Diencephalon (tissue), 2 donors: ENCODE results near the gene NOD2.

- RAMPAGE, long total RNA = no peak
Observed at GRCh38 chr16:50597005-50597403, 48.8 kb downstream of the NKD1 start.

GRCh38 chr16:50681613-50681982 lies 486 bp upstream of the SNX20 start:
- RAMPAGE, long total RNA = no peak

DNA sequence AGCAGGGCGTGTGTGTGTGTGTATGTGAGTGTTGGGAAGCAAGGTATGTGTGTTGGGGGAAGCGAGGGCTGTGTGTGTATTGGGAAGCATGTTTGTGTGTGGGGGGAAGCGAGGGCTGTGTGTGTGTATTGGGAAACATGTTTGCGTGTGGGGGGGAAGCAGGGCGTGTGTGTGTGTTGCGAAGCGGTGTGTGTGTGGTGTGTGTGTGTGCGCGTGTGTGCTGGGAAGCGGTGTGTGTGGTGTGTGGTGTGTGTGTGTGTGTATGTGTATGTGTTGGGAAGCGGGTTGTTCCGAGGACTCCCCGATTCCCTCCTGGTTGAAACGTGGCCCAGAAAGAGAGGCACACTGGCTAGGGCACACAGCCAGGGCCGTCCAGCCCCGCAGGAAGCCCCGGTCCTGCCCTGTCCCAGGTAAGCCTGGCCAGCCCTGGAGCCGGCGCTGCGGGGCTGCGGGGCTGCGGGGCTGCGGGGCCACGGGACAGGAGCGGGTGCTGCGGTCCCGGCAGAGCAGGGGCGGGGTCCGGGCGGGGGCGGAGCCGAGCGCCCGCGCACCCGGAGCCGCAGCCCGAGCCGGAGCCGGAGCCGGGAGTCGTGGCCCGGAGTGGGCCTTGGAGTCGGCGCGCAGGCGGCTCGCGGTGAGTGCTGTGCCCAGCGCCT lies at the start of gene NOD2:
Gene NOD2 (plus strand): TSS at position 578 of the 656 bp plus-strand sequence.
- RAMPAGE, long total RNA = no peak

- RAMPAGE, long total RNA = no peak
Observed at GRCh38 chr16:50710585-50711276, 17.3 kb downstream of the NOD2 start.

DNA sequence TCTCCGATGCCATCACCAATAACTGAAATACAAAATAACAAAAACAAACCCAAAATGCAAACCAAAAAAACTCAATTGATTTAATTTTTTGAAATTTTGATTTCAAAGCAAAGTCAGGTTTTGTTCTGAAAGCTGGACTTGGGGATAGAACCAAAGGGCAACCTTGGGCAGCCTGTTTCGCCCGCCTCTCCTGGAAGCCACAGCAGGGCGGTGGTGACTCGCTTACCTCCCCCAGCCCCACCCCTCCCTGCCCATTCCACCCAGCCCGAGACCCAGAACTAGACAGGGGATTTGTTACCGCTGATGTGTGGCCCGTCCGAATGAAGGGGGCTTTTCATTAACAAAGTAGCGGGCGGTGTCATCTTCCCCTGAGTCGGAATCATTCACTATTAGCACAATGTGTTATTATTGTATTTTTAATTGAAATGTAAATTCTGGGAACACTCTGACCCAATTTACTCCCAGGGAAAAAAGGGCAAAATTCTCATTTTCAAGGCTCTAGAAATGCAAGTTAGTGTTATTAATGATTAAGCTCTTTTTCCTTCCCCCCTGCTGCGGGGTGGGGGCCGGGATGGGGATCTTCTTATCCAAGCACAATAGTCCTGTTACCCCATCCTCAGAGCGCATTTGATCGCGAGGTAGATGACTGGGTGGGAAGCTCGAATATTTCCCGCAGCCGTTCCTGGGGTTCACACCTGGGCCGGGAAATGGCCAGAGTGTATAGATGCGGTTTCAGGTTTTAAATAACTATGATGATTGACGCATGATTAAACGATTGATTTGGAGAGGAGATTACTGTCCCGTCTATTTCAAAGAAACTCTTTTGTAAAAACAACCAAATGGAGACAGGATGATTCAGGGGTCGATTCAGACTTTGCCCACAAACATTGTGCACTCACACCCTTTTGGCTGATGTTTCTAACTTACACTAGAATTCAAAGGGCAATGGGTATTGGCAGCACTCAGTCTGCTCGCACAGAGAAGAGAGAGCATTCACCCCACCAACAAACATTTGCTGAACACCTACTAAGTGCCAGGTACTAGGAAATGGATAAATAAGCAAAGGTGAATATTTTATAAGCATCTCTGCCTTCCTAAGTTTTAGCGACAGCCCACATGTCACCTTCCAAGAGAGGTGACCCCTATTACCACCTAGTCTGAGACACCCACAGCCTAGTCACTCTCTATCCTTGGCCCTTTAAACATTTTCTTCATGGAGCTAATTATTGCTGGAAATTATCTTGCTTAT lies 55.2 kb downstream of the SALL1 start:
- RAMPAGE, long total RNA = no peak

- RAMPAGE, long total RNA = no peak
Observed at GRCh38 chr16:51153536-51154098, 2.5 kb upstream of the SALL1 start.

GRCh38 chr16:51154099-51155099 lies 3.3 kb upstream of the SALL1 start:
- RAMPAGE, long total RNA = no peak

DNA sequence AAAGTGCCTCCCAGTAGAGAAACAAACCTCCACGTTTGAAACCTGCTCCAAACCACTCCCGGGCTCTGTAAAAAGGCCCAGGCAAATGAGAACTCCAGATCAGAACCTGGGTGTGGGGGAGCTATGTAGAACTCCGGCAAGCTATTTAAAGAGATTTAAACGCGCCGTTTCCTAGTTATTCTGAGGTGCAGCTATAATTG lies 92.8 kb upstream of the SALL1 start:
- RAMPAGE, long total RNA = no peak

DNA sequence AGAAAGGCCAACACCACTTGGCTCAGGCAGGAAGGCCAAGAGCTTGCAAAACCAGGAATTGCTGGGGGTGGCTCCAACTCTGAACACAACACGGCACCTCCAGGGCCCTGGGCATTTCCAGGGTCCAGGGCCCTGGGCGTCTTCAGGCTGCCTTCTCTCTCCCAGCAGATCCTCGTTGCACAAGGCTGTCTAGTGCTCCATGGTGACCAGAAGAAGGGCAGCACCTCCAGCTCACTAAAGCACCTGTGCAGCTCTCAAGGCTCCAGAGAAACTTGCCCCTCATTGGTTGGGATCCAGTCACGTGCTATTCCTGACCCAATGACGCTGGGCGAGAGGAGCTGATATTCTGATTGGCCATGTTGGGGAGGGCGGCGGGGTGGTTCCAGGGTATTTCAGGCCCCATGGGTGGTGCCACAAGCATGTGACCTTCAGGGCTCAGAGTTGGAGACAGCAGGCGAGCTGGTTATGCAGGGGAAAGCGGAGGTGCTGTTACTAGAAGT lies 309.2 kb downstream of the TOX3 start:
- RAMPAGE, long total RNA = no peak

GRCh38 chr16:52547665-52547986 lies 683 bp upstream of the TOX3 start:
- RAMPAGE, long total RNA = no peak

DNA sequence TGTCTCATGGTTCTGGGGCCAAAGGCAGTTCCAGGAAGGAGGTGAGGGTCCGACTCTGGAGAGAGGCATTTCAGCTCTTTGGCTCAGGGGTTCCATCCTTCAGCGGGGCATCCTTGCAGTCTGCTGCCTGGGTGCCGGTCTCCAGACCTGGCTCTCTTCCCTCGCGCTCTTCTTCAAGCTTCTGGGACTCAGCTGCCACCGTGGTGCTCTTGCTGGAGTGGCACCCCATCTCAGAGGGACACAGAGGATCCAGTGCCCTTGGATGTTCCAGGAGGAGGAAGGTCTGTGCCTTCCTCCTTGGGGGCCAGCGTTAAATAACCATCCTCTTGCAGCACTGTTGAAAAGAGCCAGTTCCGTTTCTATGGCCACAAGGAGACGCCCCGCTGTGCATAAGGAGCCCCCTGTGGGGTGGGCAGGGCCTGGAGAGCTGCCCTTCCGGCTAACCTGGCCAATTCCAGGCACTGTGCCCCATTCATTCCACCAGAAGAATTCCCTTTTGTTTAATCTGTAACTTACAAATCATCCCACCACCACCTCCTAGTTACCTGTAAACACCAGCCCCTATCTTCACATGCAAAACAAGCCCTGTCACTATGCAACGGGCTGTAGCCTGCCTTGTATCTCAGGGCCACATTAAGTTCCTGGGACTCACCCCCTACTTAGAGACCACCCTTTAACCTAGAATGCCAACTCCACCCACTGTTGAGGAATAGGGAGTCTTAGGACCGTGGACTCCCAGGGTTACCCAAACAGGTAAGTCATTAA lies 8.6 kb downstream of the CHD9NB start:
- RAMPAGE, long total RNA = no peak

DNA sequence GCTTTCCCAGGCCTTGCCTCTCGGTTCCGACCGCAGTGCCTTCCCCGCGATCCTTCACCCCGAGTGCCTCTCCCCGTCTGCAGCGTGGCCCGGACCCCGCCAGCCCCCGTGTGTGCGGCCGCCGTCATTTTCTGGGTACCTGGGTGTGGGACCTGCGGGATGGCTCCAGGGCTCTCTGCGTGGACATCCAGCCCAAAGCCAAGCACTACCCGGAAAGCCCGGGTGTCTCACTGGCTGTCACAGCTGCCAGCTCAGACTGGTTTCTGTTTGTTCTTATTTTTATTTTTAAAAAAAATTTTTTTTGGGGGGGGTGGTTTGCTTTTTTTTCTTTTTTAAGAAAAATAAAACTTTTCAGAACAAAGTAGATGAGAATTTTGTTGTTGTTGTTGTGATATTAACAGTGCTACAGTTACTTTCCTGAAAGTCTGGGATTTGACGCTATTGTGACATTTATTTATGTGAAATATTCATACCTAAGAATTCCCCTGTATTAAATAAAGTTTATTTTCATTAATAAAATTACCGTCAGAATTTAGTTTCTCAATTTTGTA lies 77.1 kb downstream of the CHD9 start:
- RAMPAGE, long total RNA = no peak

DNA sequence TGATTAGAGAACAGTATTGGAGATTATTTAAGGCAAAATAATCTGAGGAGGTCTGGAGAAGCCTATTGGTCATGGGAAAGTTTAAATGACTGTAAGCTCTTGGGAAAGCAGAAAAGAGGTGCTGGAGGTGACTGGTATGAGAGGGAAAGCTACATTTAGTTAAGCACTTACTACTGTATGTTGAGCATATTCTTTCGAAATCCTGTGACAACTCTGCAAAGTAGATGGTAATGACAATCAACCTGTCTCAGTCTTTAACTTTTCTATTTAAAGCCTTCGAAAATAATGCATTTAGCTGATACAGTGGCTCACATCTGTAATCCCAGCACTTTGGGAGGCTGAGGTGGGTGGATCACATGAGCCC lies 84.7 kb downstream of the CHD9 start:
- RAMPAGE, long total RNA = no peak

- RAMPAGE, long total RNA = no peak
Observed at GRCh38 chr16:53219594-53220185, 164.9 kb downstream of the CHD9 start.

DNA sequence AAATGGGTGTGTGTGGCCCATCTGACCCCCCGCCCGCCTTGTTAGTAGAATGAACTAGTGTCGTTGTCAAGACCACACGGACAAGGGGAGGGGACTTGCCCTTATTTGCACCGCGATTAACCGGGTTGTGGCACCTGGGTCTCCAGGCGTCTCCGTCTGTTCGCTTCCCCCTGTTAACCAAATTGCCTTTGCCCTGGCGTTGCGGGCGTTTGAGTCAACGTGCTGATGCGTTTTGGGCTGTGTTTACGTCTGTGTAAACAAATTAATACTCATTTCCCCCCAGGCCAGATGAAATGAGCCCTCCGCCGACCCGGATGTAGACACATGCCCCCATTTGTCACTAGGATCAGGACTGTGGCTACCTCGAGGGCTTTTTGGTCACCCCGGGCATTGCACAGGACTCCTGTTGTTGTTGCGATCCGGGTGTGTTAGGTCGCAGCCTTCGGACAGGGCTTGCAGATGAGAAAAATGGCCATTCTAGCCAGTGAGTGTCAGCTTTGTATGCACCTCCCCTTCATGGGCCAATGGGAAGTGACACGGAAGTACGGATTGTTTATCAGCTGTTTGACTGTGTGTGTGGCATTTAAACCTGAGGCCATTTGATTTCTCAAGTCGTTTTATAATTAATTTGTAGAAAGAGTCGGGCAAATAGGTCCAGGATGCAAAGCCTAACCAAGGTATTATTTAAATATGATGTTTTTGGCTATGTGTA lies 953 bp downstream of the RBL2 start:
- RAMPAGE, long total RNA = no peak

DNA sequence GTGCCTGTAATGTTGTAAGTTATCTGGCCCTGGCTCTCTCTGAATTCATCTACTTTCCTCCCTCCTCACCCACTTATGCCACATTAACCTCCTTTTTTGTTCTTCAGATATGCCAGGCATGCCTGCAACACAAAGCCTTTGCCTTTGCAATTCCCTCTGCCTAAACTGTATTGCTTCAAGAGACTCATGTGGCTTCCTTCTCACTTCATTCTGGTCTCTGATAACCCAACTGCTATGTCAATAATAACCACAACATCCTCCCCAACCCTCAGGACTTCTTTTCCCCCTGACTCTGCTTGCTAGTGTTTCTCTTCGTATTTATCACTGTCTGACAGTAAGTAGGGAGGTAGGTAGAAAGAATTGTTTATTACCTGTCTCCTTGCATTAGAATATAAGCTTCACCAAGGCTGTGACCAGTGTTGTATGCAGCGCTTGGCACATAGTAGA lies 22.3 kb downstream of the RBL2 start:
- RAMPAGE, long total RNA = no peak

DNA sequence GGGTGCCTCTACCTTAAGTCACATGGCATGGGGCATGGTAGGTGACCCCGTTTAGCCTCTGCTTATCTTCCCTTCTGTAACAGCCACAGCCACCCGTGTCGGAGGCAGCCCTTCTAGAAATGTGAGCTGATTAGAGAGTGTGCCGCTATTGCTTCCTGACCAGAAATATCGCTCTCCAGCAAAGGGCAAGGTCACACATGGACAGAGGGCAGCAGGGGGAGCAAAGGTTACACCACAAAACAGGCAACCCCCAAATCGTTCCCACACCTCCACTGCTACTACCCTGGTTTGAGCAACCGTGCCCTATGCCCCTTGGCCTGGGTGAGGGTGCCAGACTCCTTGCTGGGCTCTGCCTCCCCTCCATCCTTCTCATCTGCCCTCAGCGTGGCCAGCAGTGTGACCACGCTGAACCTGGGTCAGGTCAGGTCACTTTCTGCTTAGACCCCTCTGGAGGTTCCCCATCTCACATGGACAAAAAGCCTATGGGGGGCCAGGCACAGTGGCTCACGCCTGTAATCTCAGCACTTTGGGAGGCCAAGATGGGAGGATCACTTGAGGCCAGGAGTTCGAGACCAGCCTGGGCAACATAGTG lies 8.8 kb upstream of the AKTIP start:
- RAMPAGE, long total RNA = no peak

GRCh38 chr16:53780090-53780400 lies 76.1 kb downstream of the FTO start:
- RAMPAGE, long total RNA = no peak

GRCh38 chr16:53822907-53823583 lies 119.1 kb downstream of the FTO start:
- RAMPAGE, long total RNA = no peak

GRCh38 chr16:54066537-54066959 lies 220.0 kb downstream of the IRX3 start:
- RAMPAGE, long total RNA = no peak